Retinal pigment epithelial cell (primary cell): ENCODE results near the genes KCNQ2, EEF1A2, STMN3, C20orf204 and TCEA2.

GRCh38 chr20:63472129-63472882 lies at the start of gene KCNQ2:
KCNQ2 (minus strand) TSS chr20:63472655.
- RRBS: under 1% methylated on average over 61 of the region's 93 CpGs

DNA sequence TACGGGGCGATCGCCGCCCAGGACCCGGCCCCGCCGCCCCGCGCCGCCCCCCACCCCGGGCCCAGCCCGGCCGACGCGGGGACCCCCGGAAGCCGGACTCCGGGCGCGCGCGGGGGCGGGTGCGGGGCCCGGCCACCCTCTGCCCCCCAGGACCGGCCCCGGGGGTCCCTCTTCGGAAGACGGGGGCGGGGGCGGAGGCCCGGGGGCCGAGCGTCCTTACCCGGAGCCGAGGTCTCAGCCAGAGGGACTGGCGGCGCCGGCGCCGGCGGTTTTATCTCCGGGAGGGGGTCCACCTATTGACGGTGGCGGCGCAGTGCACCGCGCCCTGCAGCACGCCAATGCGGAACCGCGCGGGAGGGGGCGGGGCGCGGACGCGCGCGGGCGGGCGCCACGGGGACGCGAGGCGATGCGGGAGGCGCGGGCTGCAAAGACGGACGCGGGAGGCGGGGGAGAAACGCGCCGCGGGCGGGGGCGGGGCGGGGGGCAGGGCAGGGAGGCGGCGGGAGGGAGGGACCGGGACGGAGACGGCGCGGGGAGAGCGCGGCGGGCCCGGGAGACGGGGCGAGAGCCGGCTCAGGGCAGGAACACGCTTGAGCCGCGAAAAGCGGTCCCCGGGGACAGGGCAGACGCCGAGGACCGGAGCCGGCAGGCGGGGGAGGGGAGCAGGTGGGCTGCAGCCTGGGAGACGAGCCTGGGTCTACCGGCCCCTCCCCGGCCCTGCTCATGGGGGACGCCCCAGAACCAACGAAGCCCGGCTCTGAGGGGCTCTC lies at the start of gene EEF1A2:
EEF1A2 (minus strand) TSS at position 246 of the 770 bp plus-strand sequence.
- RRBS: 2% methylated on average over 30 of the region's 110 CpGs

GRCh38 chr20:63567051-63567776 lies 6.8 kb downstream of the HELZ2 start:
- RRBS: 71% methylated on average over 4 of the region's 57 CpGs

DNA sequence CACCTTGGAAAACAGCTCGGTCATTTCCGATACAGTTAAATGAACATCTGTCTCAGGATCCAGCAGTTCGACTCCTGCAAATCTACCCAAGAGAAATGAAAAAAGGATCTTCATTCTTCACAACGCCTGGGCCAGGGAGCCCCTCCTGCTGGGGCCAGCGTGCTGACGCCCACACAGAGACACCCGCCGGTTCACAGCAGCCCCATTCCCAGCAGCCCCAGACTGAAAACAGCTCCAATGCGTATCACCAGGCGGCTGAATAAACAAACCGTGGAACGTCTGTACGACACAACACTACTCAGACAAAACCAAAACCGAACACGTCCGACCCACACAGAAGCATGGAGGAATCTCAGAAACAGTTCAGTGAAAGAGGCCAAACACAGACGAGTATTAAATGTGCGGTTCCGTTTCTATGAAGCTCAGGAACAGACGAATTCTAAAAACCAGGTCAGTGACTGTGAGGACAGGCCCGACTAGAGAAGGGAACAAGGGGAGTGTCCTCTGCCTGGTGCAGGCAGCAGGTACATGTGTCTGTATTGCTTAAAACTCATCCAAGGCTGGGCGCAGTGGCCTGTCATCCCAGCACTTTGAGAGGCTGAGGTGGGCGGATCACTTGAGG lies 9.0 kb upstream of the HELZ2 start:
- RRBS: no CpG with 5 or more reads among the region's 23 CpGs

GRCh38 chr20:63653120-63654338 lies at the start of gene STMN3:
STMN3 (minus strand) TSS chr20:63653424.
- RRBS: under 1% methylated on average over 30 of the region's 69 CpGs

- RRBS: 92% methylated on average over 4 of the region's 25 CpGs
Measured at GRCh38 chr20:63688385-63688952, 8.0 kb upstream of the TNFRSF6B start.

DNA sequence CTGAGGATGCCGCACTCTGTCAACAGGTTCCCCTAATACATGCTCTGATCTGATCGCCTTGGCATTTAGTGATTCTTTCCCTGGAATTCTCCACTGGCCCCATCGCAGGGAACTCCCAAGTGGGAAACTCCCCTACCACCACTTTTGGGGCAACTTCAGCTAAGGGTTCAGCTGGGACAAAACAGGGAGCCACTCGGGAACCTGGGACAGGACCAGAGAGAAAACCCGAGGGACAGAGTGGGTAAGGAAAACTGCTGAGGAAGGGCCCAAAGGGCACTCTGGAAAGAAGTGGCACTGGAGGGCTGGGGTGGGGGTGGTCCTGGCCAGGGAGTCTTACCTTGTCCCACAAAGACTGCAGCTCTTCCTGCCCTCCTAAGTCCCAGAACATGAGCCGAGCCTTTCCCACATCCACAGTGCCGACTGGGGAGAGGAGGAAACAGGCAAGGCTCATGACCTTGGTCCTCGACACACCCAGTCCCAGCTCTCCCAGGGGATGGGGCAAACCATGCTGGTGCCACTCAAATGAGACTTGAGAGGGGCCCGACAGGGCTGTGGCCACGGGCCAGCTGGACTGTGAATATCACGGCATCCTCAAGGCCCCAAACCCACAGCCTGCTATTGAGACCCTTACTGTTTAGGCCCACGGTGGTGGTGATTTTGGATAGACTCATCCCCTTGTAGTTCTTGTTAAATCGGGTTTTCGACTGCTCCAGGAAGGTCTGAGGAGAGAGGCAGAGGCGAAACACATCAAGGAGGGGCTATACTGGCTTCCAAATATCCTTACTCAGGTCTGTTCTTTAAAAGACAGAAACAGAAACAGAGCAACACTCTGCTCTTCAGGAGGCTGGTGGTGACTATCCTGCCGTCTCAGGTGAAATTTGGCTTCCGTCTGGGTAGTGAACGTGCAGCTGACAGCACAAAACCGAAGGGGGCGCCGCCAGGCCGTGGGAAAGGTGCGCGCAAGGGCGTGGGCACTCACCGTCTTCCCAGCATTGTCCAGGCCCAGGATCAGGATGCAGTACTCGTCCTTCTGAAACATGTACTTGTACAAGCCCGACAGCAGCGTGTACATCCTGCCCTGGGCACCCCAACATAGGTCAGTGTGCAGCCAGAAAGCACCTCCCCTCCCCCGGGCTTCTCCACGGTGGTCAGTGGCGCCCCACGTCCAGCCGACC lies 1.4 kb downstream of the ARFRP1 start:
- RRBS: no CpG with 5 or more reads among the region's 34 CpGs

GRCh38 chr20:63734073-63734930 lies 2.2 kb upstream of the LIME1 start:
- RRBS: 97% methylated on average over 3 of the region's 24 CpGs

DNA sequence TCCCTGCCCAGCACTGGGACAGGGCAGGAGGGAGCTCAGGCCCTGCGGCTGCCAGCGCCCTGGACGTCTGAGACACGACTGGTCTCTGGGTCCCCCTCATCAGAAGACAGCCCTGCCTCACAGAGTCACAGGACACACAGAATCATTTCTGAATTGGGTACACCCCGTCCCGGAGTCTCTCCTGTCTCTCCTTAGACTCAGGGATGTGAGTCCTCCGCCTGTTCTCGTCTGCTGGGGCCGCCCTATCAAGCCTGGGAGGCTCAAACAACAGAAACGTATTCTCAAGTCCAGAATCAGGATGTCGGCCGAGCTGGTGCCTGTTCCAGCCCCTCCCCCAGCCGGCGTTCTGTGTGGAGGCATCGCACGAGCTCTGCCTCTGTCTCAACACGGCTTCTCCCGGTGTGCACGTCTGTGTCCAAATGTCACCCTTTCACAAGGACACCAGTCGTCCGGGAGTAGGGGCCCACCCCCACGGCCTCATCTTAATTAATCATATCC lies 39.4 kb downstream of the ZBTB46 start:
- RRBS: 63% methylated on average over 6 of the region's 22 CpGs

DNA sequence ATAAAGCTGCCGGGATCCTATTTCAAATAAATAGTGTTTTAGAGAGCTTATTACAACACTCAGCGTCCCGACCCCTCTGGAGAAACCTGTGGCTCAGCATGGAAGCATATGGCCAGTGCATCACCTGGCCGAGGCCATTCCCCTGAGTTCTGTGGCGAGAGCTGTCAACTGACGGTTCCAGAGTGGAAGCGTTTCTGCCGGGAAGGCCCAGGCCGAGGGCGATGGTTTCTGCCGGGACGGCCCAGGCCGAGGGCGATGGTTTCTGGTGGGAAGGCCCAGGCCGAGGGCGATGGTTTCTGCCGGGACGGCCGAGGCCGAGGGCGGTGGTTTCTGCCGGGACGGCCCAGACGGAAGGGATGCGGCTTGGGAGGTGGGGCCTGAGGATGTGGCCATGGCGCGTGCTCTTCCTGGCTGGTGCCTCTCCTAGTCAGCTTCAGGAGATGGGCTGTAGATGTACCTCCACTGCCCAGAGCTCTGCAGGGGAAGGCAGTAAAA lies 12.6 kb downstream of the TPD52L2 start:
- RRBS: 96% methylated on average over 7 of the region's 27 CpGs

GRCh38 chr20:63914845-63915360 lies 20.0 kb downstream of the DNAJC5 start:
- RRBS: no CpG with 5 or more reads among the region's 10 CpGs

- RRBS: 85% methylated on average over 12 of the region's 45 CpGs
Measured at GRCh38 chr20:63940914-63941619, 15.1 kb downstream of the UCKL1 start.

DNA sequence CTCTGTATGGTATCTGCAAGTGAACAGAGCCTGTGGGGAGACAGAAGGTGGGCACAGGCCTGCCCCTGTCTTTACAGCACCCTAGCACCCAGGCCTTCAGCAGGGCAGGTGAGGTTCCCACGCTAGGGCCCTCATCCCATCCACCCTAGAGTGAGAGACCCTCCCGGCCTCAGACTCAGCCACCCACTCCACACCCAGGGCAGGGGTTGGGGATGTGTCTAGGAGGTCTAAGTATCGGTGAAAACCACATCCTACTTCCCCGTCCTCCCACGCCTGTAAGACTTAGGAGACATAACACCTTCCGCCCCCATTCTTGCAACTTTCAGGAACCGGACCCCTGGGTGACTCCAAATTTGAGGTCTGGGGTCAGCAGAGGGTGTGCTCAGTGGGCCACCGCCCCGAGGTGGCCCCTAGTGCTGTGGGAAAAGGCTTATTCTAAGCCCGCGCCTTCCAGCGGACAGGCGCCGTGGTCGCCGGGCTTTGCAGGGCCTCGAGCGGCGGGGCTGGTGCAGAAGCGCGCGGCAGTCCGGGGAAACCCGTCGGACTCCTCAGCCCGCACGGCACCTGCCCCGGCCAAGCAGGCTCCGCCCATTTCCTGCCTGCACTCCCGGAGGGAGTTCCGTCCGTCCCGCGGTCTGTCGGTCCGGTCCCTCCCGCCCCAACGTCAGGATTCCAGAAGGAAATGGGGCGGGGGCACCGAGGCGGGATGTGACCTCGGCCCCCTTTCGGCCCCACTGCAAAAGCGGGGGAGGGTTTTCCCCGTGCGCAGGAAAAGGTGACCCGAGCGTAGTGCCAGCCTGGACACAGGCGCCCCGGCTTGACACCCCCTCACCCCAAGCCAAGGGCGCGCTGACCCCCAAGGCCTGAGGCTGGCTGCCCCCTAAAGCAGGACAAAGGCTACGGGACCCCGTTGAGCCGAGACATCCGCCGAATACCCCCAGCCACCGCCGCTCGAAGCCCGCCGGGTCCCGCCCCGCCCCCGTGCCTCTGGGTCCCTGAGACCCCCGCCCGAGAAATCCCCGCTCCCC lies 796 bp downstream of the SAMD10 start:
- RRBS: under 1% methylated on average over 17 of the region's 68 CpGs

GRCh38 chr20:63982621-63983280 lies 1.8 kb downstream of the PRPF6 start:
- RRBS: no CpG with 5 or more reads among the region's 17 CpGs

DNA sequence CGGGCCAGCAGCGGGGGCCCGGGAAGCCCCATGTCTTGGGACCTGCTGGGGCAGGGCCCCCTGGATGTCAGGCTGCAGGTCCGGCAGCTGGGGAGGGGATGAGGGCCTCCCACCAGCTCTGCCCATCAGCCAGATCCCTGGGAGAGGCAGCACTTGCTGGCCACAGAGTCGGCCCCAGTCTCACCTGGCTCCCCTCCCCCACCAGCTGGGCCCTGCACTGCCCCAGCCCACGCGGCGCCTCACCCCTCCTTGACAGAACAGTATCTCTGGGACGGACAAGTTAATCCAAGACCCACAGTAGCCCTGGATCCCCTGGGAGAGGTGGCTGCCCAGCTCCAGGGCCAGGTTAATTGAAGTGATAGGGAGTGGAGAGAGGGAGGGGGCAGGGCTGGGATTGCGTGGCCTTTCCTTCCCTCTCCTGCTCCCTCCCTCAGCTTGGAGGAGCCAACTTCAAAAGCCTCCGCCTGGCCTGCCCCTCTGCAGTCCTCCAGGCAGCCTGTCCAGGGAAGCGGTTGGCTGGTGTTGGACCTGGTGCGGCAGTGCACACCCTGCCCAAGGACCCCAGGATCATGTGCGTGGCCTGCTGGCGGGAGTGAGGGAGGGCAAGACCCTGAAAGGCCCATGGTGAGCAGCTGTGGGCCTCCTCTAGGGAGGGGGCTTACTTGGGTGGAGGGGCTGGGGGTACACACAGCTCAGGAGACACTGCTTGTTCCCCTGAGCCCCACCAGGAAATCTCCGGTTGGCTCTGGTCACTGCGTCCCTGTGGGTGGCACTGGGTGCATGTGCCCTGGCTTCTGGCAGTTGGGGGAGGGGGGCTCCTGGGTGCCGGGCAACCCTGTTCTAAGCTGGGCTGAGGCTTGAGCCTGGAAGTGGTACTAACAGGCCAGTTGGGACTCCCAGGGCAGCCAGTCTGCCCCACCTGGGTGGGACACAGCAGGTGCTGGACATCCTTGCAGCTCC lies at the start of gene C20orf204:
C20orf204 (plus strand) TSS at position 480 of the 960 bp plus-strand sequence.
- RRBS: 58% methylated on average over 5 of the region's 18 CpGs

DNA sequence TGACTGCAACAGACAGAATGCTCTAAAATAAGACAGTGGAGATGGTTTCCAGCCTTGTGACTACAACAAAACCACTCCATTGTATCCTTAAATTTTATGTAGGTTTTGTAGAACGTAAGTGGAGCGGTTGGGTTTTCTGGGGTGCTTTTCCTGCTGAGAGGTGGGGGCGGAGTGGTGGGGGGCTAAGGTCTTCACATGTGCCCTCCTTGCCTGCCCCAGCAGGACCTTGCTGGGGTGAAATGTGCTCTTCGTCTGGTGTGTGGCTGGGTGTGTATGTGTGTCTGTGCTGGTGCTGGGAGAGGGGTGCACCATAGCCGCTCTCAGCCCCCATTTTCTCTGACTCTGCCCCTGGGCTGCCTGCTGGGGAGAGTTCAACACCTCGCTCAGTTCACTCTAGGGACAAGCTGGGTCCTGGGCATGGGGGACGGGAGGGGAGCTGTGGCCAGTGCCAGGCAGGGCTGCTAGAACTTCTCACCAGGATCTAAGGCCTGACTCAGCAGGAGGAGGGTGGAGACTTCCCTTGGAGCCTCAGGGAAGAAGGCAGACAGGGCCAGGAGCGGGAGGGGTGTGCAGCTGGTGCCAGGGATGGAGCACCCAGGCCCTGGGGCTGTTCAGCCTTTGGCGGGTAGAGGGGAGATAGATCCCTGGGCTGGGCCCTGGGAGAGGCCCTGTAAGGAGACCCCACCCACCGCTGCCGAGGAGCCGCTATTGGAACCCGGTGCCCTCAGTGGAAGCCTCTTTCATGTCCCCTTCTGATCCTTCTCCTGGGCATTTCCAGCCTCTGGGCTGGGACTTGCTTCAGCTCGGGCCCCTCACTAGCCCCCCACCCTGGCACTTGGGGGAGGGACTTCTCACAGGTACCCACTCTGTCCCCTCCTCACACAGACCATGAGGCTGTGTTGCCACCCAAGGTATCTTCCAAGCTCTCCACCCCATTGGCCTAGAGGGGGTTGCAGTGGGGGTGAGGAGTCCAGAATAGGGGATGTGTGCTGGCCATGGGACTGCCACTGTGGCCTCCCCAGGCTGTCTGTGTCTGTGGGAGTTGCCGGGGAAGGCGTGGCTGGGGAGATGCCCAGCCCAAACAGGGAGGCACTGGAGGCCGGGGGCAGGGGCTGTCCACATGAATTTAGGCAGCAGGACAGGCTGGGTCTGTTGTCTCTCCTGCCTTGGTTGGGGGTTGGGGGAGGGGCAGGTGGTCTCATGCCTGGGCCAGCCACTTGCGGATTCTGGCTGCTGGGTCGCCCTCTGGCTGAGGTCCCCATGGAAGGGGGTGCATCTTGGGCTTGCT lies 4.6 kb downstream of the SOX18 start:
- RRBS: 64% methylated on average over 3 of the region's 19 CpGs

GRCh38 chr20:64050912-64051297 lies 1.5 kb upstream of the SOX18 start:
- RRBS: no CpG with 5 or more reads among the region's 15 CpGs

GRCh38 chr20:64056607-64057612 lies 6.1 kb upstream of the TCEA2 start:
- RRBS: 54% methylated on average over 3 of the region's 49 CpGs

- RRBS: 1% methylated on average over 40 of the region's 83 CpGs
Measured at GRCh38 chr20:64062813-64063473, at the start of gene TCEA2. TCEA2 (plus strand) TSS chr20:64063198.

DNA sequence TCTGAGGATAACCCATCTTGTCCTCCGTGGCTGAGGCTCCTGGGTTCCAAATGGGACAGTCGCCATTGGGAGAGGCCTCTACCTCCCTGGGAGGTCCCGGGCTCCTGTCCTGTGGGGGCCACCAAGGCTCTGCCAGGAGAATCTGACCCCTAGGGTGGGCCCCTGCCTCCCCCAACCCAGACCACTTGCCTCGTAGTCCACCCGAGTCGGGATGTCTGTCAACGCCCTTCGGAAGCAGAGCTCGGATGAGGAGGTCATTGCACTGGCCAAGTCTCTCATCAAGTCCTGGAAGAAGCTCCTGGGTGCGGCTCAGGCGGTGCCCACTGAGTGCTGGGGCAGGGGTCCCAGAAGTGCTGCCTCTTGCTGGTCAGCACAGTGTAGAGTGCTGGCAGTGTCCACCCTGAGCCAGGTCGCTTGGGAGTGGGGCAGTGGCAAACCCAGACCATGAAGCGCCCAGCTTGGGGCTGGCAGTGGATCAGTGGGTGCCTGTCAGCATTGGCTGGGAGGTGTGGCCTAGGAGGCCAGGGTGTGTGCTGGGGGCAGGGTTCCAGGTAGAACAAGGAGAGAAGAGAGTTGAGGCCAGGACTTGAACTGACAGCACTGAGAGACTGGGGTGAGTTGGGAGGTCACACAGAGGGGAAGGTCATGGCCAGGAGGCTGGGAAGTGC lies 3.9 kb downstream of the TCEA2 start:
- RRBS: no CpG with 5 or more reads among the region's 13 CpGs